H4 (cell line): ENCODE measurements around the genes AAMP and VIL1.

GRCh38 chr2:218269971-218270627, at the start of gene AAMP:
Gene AAMP, minus strand, starts transcription at chr2:218270137.
- RAMPAGE, long total RNA, result start-site peak on the minus strand at chr2:218270113-218270140, 201 reads; start-site peak on the plus strand at chr2:218270530-218270534, 27 reads

- RAMPAGE, long total RNA, result no peak
These were observed 1.0 kb downstream of the PNKD start for GRCh38 chr2:218271039-218272019.

DNA sequence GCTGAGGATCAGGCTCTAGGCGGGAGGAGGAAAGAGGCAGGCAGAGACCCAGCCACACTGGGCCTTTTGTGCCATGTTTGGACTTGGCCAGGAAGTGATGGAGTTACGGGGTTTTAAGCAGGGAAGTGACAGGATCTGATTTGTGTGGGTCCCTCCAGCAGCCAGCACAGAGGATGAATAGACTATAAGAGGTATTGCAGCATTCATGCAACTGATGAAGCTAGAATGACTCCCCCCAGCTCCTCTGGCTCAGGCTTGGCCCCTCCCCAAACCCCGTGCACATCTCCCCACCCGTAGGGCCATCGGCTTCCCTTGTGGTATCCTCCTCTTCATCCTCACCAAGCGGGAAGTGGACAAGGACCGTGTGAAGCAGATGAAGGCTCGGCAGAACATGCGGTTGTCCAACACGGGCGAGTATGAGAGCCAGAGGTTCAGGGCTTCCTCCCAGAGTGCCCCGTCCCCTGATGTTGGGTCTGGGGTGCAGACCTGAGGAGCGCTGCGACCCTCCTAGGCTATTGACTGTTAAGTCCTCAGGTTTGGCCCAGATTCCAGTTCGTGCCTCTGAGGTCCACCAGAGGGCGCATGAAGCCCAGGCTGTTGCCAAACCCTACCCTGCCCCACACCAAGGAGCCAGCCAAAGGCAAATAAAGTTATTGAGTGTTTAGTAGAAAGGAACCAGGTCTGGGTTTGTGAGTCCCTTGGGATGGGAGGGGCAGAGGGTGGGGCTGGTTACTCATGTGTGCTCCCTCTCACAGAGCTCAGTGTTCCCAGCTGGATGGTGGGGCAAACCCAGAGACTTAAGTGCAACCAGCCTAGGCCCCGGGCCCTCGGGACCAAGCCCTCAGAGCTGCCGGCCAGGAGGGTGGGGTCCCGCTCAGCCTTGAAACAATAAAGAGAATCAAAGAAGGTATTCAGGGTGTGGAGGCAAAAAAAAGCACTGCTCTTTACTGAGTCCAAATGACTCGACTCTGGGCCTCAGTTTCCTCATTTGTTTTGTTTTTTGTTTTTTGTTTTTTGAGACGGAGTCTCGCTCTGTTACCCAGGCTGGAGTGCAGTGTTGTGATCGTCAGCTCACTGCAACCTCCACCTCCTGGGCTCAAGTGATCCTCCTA, 2.3 kb downstream of the PNKD start:
- RAMPAGE, long total RNA, result no peak

- RAMPAGE, long total RNA, result no peak
These were observed 5.0 kb downstream of the PNKD start for GRCh38 chr2:218275170-218275928.

DNA sequence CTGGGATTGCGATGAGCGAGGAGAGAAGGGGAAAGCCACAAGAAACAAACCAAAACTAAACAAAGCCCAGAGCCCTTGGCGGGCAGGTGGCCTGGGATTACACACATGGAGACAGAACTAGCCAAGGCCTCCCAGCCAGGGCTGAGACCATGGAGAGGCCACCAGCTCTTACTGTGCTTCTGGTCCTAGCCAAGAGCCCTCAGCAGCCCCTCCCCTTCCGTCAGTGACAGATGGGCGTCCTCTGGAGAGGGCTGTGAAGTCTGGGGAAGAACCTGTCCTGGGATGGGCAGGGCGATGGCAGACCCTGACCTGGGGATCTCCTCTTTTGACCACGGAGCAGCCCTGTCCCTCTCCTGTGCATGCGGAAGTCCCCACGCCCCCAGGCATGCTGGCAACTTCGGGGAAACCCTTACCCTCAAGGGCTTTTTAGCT, 27.3 kb upstream of the CATIP start:
- RAMPAGE, long total RNA, result no peak

DNA sequence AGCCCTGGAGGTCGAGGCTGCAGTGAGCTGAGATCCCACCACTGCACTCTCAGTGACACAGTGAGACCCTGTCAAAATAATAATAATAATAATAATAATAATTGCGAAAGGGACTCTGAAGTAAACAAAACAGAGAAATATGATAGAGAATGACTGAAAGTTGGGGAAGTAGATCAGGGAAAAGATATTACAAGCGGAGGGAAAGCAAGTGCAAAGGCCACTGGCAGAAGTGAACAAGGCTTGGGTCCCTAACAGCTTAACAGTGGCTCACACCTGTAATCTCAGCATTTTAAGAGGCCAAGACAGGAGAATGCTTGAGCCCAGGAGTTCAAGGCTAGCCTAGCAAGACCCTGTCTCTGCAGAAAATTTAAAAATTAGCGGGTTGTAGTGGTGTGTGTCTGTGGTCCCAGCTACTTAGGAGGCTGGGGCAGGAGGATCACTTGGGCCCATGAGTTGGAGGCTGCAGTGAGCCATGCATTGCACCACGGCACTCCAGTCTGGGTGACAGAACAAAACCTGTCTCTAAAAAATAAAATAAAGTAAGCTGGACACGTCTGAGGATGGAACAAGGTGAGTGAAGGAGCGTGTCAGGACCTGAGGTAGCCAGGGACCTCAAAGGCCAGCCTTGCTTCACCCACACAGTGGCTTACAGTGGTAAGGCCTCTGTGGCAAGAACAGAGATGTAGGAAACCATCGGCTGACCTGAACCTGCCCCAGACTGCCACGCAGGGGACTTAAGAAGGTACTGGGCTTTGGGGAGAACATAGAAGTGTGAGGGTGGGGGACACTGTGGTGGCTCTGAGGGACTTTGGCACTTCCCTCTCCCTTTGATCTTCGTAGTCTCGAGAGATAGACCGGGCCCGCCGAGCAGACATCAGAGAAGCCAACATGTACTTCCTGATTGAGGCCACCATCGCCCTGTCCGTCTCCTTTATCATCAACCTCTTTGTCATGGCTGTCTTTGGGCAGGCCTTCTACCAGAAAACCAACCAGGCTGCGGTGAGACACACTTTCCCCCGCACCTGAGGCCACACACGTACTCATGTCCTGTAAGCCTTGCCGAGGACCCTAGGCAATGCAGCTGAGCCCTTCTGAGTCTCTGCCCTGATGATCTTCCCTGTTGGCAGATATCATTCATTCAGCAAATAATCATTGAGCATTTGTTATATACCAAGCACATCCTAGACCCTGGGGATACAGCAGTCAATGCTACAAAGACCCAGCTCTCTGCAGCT, 7.4 kb downstream of the SLC11A1 start:
- RAMPAGE, long total RNA, result no peak

DNA sequence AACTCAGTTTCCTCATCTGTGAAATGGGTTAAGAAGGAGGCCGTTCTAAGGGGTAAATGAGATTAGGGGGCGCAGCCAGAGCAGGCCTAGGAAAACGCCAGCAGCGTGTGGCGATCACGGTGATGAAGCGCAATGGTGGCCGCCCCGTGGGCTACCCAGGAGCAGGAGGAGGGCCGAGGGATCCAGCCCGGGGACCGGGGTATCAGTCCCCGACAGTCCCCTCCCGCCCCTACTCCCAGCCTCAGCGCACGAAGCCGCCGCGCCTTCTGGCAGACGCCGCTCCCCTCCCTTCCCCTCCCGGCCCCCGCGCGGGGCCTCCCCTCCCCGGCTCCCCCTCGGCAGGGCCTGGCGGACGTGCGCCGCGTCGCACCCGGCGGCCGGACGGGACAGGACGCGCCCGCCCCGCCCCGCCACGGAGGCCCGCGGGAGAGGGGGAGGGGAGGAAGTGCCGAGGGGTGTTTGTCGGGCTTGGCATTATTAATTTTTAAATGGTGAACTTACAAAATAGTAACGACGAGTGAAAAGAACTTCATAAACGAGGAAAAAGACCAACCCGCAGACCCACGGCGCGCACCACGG, 1.3 kb upstream of the CTDSP1 start:
- RAMPAGE, long total RNA, result no peak

- RAMPAGE, long total RNA, result no peak
These were observed 8.9 kb upstream of the VIL1 start for GRCh38 chr2:218409995-218410400.

- RAMPAGE, long total RNA, result no peak
These were observed at the start of gene VIL1 for GRCh38 chr2:218418679-218419290. Gene VIL1, plus strand, starts transcription at chr2:218419123.

DNA sequence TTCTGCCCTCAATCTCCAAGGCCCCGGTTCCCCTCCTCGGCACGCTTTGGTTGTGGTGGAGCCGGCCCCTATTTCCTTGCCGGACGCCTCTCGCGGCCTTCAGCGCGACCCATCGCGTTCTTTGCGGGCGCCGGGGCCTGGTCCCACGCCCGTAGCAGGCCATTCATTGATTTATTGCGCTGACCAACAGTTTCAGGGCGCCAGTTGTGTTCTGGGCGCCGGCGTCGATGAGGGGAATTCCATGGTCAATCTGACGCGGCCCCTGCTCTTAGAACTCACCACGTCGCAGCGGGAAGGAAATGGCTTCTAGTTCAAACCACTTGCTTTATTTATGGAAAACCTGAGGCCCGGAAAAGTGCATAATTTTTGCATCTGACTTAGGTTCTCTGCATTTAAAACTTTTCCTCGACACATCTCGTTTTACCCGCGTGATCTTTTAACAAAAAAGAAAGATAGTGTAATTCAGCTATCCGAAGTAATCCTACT, 485 bp downstream of the CNOT9 start:
- RAMPAGE, long total RNA, result no peak

DNA sequence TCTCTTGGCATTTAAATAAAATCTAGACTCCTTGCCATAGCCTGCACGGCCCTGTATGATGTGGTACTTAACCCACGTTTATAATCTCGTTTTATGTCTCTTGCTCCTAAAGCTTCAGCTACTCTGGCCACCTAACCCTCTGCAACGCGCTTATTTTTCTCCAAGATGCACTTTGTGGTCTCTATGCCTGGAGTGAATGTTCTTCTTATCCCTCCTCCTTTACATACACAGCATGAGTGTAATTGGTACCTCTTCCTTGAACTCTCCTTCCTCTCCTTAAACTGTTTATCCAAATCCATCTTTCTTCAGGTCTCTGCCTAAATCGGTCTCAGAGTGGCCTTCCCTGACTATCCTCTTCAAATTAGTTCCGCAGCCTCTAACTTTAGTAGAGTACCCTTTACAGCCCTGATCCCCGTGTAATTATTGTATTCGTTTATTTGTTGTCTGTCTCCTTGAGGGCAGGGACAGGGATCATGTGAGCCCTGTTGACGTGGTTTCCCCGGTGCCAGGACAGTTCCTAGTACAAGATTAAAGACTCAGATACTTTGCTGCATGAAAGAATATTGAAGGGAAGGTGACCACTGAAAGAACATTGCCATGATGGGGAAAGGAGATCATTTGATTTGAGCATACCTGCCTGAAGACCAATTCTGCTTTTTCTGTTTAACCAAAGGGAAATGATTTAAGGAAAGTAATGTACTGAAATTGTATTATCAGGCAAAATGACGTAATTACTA, 1.1 kb downstream of the CNOT9 start:
- RAMPAGE, long total RNA, result no peak

GRCh38 chr2:218636526-218637235, 22.7 kb downstream of the ZNF142 start:
- RAMPAGE, long total RNA, result no peak

DNA sequence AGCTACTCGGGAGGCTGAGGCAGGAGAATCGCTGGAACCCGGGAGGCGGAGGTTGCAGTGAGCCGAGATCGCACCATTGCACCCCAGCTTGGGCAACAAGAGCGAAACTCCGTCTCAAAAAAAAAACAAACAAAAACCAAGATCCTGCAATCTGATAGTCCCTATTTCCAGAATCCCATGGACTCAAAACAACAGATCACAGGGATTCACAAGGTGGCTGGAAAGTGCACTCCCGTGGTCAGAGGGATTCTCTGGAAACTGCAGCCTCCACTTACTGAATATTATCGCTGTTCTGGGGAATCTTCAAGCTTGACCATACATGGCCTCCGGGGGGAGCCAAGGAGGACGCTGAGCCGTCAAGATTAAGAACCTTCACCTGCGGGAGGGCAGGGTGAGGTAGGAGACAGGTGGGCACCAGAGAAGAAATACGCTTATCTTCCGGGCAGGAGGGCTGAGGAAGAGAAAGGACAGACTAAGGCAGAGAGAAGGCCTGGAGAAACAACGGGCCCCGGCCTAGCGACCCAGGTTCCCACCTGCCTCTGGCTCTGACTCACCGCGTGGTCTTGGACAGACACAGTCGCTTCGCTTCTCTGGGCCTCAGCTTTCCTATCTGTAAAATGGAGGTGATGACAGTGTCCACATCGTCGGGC, 872 bp downstream of the ZNF142 start:
- RAMPAGE, long total RNA, result no peak

- RAMPAGE, long total RNA, result no peak
These were observed 24.6 kb upstream of the CYP27A1 start for GRCh38 chr2:218757309-218757856.

GRCh38 chr2:218860144-218860629, 582 bp downstream of the WNT6 start:
- RAMPAGE, long total RNA, result no peak

DNA sequence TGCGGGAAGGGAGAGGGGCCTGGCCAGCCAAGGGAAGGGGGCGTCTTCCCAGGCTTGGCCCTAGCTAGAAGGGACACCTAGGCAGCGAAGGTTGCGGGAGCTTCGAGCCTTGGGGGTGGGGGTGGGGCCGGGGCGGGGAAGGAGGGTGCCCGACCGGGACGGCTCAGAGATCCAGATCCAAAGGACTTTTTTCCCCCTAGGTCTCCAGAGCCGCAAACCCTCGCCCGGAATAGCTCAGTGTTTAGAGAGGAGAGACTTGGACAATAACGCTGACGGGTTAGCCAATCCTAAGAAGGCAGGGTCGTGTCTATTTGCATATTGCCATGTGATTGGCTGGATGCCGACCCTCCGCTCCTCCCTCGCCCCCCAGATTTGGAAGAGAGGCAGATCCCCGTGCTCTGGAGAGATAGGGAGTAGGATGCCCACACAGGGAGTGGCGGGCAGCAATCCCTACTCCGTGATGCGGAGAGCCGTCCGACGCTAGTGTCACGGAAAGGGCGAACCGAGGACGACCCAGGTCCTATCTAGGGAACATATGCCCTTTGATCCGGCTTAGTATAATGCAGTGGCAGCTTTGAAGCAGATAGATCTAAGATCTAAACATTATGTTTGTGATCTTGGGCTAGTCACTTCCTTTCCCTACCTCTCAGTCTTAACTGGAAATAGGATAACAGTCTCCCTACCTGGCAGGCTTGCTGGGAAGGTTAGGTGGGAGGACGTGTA, 1.3 kb downstream of the WNT6 start:
- RAMPAGE, long total RNA, result no peak

GRCh38 chr2:218883248-218883808, 2.7 kb downstream of the WNT10A start:
- RAMPAGE, long total RNA, result no peak

DNA sequence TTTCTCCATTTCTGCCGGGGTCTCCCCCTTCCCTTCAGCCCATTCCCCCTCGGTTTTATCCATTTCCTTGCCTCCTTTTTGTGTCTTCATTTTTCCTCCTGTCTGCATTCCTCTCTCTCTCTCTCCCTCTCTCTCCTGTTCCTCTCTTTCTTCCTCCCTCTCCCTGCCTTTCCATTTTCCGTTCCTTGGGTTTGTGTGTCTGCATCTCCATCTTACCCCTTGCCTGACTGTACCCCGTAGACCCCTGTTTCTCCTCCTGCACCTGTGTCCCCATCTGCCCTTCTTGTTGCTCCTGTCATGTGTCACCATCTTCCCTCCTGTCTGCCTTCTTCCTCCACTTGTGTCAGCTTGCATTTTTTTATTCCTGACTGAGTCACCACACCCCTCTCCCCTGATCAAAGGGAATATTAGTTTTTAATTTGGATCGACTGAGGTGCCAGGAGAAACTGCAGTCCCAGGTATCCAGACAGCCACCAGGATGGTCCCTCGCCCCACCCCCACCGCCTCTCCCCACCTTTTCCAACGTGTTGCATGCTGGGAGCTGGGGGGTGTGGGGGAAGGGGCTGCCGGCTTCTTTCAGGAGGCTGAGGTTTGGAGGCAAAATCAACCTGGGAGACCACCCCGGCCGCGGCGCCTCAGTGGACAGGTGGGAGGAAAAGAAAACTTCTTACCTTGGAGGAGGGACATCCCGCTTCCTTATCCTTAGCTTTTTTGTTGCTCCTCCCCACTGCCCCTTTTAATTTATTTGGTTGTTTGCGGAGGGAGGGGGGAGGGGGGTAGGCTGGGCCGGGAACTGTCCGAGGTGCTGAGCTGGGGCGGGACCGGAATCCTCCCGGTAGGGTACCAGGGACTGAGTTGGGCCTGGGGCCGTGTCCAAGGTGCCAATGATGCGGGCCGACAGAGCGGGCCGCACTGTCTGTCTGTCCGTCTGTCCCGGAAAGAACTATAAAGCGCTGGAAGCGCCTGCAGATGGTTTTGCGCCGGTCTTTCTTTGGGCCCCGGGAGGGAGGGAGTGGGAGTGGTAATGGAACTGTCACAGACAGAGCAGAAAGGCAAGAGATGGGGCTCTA, 2.1 kb downstream of the CDK5R2 start:
- RAMPAGE, long total RNA, result no peak

- RAMPAGE, long total RNA, result no peak
These were observed 2.9 kb downstream of the FEV start for GRCh38 chr2:218981983-218982539.

DNA sequence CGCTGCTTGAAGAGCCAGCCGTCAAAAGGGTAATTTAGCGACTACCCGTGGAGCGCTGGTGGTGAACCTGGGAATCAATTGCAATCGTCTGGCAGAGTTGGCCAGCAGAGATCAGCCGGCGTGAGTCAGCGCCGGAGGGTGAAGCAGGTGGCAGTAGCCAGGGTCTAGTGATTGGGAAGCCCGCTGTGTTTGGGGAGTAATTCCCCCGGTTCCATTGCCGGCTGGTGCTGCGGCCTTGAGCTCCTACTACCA, 1.4 kb downstream of the FEV start:
- RAMPAGE, long total RNA, result no peak